ENCODE results near the genes AASS and POT1.

GRCh38 chr7:121069428-121069636 is 80.8 kb downstream of the CPED1 start:
- RAMPAGE, long total RNA: no peak
- RRBS: no CpG with 5 or more reads among the region's 3 CpGs

GRCh38 chr7:121180216-121180941 is 148.4 kb upstream of the WNT16 start:
- RAMPAGE, long total RNA: no peak
- RRBS: no CpG with 5 or more reads among the region's 6 CpGs

- RAMPAGE, long total RNA: no peak
- RRBS: no CpG with 5 or more reads among the region's 4 CpGs
Measured at GRCh38 chr7:121383998-121384853, 11.9 kb downstream of the FAM3C start.

DNA sequence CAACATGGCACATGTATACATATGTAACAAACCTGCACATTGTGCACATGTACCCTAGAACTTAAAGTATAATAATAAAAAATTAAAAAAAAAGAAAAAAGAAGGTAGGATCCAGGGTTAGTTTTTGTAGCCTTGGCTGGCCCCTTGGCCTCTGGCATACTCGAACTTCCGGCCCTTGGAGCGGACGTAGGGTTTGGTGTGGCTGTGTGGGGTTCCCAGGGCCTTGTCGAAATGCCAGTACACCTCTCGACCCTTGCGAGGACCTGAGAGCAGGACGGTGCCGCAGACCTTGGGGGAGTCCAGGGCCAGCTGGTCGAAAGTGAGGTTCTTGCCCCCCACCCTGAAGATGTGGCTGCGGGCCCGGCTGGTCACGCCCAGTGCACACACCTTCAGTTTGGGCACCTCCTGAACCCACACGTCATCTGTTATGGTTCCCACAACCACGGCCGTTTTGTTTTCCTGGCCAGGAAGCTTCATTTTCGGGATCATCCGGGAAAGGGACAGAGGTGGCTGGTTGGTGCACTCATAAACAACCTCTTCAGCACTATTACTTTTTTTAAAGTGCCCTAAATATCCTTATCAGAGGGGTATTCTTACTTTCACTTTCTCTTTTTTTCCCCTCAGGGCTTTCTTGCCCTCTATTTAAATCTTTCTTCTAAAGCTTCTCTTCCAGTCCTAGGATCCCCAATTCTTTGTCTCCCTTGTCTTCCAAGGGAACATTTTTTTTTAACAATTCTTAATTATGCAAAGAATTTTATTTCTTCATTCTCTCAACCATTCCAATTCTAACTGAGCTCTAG is 44.8 kb upstream of the FAM3C start:
- RAMPAGE, long total RNA: no peak
- RRBS: no CpG with 5 or more reads among the region's 18 CpGs

DNA sequence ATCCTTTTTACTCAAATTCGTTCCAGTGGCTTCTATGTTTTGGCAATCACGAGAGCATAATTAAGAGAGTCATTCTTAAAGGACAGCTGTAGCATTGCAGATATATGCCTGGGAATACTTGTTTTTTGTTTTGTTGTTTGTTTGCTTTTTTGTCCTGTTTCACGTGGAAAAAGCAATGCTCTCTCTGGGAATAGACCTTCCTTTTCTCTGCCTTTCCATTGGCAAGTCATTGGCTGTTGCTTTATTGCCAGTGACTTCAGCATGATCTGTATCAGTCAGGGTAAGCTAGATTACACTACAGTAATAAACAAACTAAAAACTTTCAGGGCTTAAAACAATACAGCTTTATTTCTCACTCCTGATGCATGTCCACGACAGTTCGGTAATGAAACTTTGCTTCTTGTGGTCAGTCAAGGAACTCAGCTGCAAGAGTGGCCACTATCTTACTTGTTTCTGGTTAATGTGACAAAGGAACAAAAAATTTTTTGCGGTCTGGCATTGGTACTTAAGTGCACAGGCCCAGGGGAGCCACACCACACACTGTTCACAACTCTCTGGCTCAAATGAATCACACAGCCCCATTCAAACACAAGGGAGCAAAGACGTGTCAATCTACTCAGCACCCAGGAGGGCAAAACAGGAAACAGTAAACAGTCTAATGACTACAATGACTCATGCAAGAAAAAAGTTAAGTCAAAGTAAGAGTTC is 134.1 kb upstream of the FAM3C start:
- RAMPAGE, long total RNA: no peak
- RRBS: no CpG with 5 or more reads among the region's 7 CpGs

- RAMPAGE, long total RNA: start-site peak on the minus strand at chr7:122144198-122144269, 90 and 62 reads in 2 replicates
- RRBS: 2% methylated on average over 7 of the region's 54 CpGs
Measured at GRCh38 chr7:122143659-122144332, at the start of gene AASS. Gene AASS, minus strand, starts transcription at chr7:122144249.

GRCh38 chr7:122310065-122310972 is 5.8 kb upstream of the FEZF1 start:
- RAMPAGE, long total RNA: no peak
- RRBS: 1% methylated on average over 18 of the region's 60 CpGs

GRCh38 chr7:122702272-122702774 is 399 bp downstream of the RNF148 start:
- RAMPAGE, long total RNA: no peak
- RRBS: no CpG with 5 or more reads among the region's 12 CpGs

GRCh38 chr7:122817392-122817922 is 68.8 kb downstream of the CADPS2 start:
- RAMPAGE, long total RNA: no peak
- RRBS: no CpG with 5 or more reads among the region's 13 CpGs

DNA sequence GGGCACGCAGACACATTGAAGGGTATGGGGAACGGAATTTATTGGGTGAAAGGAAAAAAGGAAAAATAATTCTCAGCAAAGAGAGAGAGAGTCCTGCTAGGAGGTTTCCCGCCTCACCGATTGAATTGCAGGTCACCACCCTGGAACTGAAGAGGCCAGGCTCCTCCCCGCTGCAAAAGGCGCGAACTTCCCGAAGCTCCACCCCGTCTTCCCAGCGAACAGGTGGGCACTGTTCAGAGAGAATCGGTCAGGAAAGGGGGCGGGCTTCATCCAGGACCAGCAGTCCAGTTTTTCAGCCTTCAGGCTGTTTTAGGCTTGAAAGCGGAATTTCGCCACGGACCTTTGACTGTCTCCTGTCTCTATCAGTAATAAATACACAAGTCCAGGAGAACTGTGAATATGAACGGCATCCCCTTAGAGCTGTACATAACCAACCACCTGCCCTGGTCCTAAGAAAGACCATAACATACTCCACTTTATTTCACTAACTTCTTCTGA is 27.4 kb upstream of the CADPS2 start:
- RAMPAGE, long total RNA: no peak
- RRBS: no CpG with 5 or more reads among the region's 16 CpGs

DNA sequence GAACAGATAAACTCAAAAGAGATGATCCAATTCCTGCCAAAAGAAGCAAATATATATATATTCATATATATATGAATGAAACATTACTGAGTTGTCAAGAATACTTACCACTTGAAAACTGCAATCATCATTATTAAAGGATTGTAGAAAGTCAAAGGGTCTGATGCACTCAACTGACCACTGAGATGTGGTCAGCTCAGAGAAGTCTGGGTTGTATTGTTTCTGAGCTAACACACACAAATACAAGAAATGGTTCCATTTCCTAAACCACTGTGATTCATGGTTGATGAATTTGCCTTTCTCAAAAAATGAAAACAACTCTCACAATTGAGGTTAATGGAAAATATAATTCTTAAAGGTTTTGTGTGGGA is 45.5 kb upstream of the TAS2R16 start:
- RAMPAGE, long total RNA: no peak

GRCh38 chr7:123645247-123646043 is 10.2 kb upstream of the LMOD2 start:
- RAMPAGE, long total RNA: no peak
- RRBS: no CpG with 5 or more reads among the region's 6 CpGs

- RAMPAGE, long total RNA: no peak
- RRBS: no CpG with 5 or more reads among the region's 3 CpGs
Measured at GRCh38 chr7:123683826-123684636, 28.4 kb downstream of the LMOD2 start.

GRCh38 chr7:123711687-123712586 is 36.9 kb downstream of the WASL start:
- RAMPAGE, long total RNA: no peak
- RRBS: no CpG with 5 or more reads among the region's 1 CpG

- RAMPAGE, long total RNA: no peak
- RRBS: no CpG with 5 or more reads among the region's 45 CpGs
Measured at GRCh38 chr7:124032303-124032747, 542 bp downstream of the TMEM229A start.

- RAMPAGE, long total RNA: start-site peak on the plus strand at chr7:124929886-124929921, 8 and 7 reads in 2 replicates
- RRBS: no CpG with 5 or more reads among the region's 47 CpGs
Measured at GRCh38 chr7:124929432-124930365, at the start of gene POT1. Gene POT1, minus strand, starts transcription at chr7:124929825.

GRCh38 chr7:125563859-125564629 is 634.4 kb upstream of the POT1 start:
- RAMPAGE, long total RNA: no peak
- RRBS: no CpG with 5 or more reads among the region's 13 CpGs

- RAMPAGE, long total RNA: no peak
Measured at GRCh38 chr7:126370318-126370706, 882.4 kb downstream of the GRM8 start.

GRCh38 chr7:127368983-127370157 is 23.1 kb downstream of the ZNF800 start:
- RAMPAGE, long total RNA: no peak
- RRBS: no CpG with 5 or more reads among the region's 1 CpG

- RAMPAGE, long total RNA: no peak
- RRBS: no CpG with 5 or more reads among the region's 16 CpGs
Measured at GRCh38 chr7:127373302-127374492, 18.8 kb downstream of the ZNF800 start.

Data from epithelial cell of alveolus of lung (primary cell).